Metanephros (tissue), 2 donors: ENCODE results near the gene CIB3.

GRCh38 chr19:15829348-15829917, 14.0 kb upstream of the OR10H1 start:
- RAMPAGE, long total RNA = no peak

DNA sequence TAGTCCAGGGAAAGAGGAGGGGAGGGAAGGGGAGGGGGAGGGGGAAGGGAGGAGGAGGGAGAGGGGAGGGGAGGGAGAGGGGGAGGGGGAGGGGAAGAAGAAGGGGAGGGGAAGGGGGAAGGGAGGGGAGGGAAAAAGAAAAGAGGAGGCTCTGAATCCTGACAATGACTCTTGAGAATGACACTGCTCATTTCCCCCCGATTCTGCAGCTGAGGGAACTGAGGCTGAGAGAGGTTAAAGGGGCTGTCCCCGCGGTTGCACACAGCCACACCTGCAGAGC, 35.5 kb downstream of the CYP4F2 start:
- RAMPAGE, long total RNA = no peak

DNA sequence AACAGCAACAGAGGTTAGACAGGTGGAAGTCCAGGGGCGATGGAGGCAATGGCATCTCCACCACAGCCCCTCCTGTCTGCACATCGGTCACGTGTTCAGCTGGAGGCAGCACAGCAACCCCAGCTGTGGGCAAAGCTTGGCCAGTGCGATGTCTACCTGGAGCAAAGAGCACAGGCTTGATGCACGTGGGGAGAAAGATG, 4.4 kb downstream of the CYP4F2 start:
- RAMPAGE, long total RNA = no peak

DNA sequence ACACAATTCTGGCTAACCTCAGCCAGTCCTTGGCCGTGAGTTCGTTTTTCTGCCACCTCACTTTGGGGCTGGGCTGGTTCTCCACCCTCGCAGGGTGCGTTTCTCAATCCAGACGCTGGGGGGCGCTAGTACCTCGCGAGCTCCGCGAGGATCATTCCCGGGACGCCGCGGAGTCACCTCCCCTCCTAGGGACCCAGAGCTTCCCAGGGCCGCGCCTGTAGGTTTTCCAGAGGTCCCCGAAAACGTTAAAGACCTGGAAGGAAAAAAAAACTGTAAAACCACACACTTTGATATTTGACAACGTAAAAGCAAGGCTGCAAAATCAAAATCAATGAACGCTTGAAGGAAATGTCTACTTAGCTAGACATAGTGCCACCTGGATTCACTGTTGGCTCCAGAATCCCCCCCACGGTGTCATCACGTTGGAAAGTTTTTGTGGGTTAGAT, 34.7 kb upstream of the TPM4 start:
- RAMPAGE, long total RNA = no peak

- RAMPAGE, long total RNA = no peak
Measured at GRCh38 chr19:16078461-16079209, 2.3 kb downstream of the TPM4 start.

- RAMPAGE, long total RNA = no peak
Measured at GRCh38 chr19:16173457-16173951, at the start of gene CIB3. Gene CIB3 (minus strand): TSS chr19:16173525.

GRCh38 chr19:16326275-16326829, 1.7 kb downstream of the KLF2 start:
- RAMPAGE, long total RNA = no peak

DNA sequence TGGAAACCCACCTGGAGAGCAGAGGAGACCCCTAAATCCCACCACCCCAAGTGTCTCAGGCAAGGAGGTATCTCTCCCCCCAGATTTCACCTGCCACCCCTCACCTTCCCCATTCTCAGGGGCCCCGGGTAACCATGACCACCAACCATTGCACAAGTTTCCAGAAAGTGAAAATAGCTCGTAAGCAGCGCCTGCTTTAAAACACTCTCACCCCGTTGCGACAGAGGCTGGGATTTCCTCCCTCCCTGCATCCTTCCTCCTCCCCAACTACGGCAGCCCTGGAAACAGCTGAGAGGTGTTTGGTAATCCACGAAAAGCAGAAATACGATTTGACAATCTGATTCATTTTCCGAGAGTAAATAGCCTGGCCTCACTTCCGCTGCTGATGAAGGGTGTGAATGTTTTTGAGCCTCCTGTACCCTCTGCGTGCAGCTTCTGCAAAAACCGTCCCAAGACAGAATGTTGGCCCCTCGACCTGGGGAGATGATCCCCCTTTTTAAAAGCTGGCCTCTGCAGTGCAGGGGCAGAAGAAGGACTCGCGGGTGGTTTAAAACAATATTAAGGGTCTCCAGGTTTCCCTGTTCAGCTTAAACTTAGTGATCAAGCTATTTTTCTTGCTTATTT, 3.8 kb downstream of the KLF2 start:
- RAMPAGE, long total RNA = no peak

- RAMPAGE, long total RNA = no peak
Measured at GRCh38 chr19:16373216-16374154, 48.9 kb downstream of the KLF2 start.

- RAMPAGE, long total RNA = no peak
Measured at GRCh38 chr19:16384330-16384818, 59.7 kb downstream of the KLF2 start.

DNA sequence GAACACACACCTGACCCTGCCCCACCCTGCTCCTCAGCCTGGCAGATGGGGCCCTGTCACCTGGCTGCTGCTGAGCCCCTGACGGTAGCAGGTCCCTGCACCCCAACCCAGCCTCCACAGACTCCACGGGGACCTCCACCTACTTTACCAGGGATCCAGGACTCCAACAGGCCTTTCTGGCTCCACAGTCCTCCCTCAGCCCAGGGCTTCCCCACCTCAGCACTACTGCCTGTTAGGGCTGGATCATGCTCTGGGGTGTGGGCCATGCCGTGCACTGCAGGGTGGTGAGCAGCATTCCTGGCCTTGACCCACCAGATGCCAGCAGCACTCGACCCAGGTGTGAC, 42.2 kb downstream of the EPS15L1 start:
- RAMPAGE, long total RNA = no peak

DNA sequence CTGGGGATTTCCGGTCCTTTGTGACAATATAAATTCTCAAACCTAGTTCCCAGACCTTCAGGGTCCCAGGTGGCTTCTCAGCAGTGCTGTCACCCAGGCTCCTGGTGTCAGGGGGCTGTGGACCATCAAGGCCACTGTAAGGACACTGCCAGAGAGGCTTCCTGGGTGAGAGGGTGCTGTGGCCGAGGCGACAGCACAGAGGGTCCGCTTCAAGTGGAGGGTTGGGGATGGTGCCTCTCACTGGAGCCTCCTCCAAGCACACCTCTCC, 5.5 kb upstream of the SLC35E1 start:
- RAMPAGE, long total RNA = no peak

DNA sequence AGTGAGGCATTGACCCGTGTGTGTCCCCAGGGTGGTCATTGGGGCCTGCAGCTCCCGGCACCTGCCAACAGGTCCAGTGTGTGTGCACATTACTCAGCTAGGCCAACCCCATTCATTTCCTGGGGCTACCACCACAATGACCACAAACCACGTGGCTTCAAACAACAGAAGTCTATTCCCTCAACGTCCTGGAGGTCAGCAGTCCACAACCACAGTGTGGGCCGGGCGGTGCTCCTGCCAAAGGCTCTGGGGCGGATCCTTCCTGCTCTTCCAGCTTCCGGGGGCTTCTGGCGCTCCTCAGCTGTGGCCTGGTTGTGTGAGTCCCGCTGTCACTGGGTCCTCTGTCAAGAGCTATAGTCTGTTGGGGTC, 11.8 kb upstream of the F2RL3 start:
- RAMPAGE, long total RNA = no peak

DNA sequence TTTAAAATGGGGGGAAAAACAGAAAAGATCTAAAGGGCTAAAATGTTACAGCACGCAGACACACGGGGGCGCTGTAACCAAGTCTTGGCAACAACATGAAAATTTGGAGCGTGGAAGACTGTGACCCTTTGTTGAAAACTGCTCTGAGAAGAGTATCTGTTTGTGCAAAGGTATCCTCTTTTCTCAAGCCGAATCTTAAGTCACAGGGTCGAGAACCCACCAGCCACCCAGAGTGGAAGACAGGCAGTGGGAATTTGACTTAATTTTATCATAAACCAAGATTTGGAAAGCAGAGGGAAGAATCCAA, 7.7 kb downstream of the HAUS8 start:
- RAMPAGE, long total RNA = no peak

DNA sequence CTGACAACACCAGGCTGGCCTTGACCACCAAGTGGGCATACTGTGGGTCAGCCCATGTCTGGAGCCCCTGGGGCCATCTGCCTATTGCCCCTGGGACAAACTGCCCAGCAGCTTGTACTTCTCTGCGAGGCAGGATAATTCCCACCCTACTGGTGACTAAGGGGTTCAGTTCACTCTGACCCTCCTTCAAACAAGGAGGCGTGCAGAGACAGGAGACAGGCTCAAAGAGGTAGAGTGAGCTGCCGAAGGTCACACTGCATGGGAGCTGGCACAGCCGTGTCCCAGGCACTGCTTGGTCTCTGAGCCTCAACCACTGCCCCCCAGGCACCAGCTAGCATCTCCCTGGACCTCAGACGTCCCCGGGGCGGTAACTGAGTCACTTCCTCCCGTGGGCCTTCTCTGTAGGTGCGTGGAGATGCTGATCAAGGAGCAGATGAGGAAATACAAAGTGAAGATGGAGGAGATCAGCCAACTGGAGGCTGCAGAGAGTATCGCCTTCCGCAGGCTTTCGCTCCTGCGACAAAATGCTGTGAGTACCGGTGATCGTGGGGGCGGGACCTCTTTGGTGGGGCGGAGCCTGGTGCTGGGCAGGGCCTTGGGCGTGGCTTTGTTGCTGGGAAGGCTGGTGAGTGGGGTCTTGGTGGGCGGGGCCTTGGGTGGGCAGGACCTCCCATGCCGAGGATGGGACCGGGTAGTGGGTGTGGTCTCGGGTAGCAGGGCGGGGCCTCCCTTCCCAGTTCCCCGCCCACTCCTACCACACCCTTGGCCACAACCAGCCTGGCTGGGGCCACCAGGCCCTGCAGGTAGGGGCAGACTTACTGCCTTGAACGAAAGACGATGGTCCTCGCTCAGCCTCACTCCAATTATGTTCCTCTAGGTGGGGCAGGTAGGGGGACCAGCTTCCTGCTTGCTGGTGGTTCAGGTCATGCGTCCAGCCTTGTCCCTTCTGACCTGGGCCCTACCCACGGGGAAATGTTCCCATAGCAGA, 5.7 kb upstream of the USE1 start:
- RAMPAGE, long total RNA = no peak

DNA sequence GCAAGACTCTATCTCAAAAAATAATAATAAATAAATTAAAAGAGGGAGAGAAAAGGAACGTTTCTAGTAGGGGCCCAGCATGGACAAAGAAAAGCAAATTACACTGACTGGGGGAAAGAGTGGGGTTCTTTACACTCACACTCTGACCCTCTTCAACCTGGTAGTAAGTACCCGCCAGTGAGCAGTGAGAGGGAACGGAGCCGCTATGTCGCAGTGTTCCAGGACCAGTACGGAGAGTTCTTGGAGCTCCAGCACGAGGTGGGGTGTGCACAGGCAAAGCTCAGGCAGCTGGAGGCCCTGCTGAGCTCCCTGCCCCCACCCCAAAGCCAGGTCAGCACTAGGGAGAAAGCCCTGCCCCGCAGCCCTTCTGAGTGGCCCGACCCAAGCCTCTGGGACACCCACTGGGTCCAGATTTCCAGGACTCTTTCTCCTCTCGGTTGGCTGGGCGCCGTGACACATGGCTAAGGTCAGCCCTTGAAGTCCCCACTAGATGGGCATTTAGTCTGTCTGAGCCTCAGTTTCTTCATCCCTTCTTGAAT, 1.7 kb downstream of the OCEL1 start:
- RAMPAGE, long total RNA = no peak

DNA sequence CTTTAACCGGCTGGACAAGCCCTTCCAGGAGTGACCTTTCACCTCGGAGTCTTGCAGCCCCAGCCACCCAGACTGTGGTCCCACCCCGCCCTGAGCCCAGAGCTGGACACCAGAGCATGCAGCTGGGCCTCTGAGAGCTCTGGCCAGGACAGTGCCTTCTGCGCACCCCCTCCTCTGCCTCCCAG, 1.1 kb upstream of the NR2F6 start:
- RAMPAGE, long total RNA = no peak

GRCh38 chr19:17328512-17328857, 6.2 kb downstream of the ANO8 start:
- RAMPAGE, long total RNA = no peak

GRCh38 chr19:17328858-17329687, 5.6 kb downstream of the ANO8 start:
- RAMPAGE, long total RNA = no peak

GRCh38 chr19:17357571-17358103, 19.5 kb downstream of the PLVAP start:
- RAMPAGE, long total RNA = no peak